Mesothelial cell of epicardium (in vitro differentiated cells): ENCODE measurements around the genes REEP2, EGR1 and MATR3.

GRCh38 chr5:136182079-136182489, 10.9 kb downstream of the SMIM32 start:
- PRO-cap: no peak

DNA sequence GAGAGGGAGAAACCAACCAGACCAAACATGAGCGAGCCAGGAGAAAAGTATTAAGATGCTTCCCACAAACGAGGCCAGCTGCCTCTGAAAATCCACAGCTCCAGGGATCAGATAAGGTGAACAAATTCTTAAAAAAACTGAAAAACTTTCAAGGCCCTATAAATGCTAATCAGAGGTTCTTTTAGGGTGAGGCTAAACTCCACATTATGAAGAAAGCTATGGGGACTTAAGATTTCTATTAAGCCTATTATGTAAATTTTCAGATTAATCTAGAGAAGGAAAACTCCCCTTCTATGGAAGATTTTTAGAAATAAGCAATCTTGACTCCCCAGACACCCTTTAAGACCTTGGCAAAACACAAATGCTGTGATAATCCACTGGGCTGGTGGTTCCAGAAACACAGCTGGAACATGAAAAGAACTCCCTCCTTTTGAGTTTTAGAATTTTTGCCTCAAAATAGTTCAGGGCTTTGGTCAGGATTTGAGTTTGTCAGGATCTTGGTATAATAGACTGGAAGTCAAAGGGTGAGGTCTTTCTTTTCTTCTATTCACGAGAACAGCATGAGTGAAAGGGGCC, 238.1 kb downstream of the SPOCK1 start:
- PRO-cap: no peak

GRCh38 chr5:137750208-137751048, 3.7 kb downstream of the HNRNPA0 start:
- PRO-cap: no peak

DNA sequence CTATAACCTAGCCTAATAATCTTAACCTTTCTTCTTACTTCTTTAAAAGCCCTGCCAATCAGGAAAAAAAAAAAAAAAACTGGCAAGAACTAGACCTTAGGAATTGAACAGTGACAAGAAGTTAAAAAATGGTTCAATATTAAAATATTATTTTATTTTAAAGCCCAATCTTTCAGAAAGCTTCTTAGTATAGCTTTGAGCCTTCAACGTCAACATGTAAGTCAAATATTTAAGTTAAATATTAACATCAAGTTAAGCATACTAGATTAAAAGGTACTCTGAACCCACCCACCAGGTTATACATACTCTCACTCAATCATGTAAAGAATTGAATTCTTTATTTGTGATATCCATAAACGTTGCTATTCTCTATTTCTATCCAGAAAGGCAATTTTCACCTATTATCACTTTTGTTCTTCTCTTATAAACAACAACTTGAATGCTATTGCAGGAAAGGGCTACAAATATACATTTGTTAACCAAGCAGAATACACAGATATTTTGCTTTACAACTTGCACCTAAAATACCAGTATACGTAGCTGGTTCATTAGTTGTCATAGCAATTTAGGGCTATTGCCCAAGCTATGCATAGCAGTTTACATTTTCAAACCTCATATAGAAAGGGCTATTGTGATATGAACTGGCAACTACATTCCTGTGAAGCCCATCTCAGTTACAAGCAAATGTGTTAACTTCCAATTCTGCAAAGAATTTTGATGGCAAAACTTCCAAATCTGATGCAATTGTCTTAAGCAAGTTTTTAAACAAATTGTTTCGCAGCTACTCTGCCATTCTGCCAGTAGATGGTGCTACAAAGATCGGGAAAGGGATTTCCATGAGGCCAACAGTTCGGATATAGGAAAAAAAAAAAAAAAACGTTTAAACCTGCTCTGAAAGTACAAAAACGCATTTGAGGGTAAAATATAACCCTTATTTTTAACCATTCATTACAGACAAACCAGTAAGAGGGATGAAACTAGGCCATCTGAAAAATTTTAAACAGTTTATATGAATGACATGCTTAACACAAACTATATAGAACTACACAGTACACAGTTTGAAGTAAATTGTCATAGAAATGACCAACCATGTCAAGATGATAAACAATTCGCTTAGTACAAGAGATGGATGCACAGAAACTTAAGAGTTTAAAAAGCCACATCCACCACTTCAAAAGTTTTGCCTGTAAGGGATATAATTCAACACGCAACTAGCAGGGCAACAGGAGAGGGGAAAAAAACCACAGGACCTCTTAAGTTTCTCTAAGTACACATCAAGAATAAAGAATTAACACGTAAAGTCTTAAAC, 2.5 kb downstream of the HNRNPA0 start:
- PRO-cap: no peak

DNA sequence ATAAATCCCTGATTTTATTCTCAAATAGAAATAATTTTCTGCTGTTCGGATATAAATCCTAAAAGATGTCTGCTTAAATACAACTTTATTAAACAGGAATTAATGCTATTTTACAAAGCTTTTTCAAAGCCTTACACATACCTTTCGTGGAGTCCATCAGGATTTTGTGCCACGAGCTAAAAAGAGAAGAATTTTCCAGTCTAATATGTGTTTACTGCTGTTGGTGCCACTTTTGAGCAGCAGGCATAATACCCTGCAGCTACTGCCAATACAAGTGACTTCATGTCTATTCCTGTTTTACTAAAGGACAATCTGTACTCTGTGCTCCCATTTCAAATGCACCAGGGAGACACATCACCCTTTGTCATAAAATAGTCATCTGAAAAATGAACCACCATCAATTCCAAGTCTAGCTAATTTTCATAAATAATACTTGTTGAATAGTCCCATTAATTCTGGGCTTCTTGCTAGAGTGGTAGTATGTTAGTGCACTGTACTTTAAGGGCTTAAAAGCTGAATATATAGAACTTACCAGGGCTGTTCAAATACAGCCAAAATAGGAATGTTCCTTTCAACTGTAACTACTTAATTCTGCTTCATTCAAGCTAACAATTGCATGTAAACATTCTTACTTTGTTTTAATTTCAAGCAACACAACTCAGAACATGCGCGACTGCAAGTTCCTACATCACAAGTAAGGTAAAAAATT, 8.9 kb upstream of the PKD2L2 start:
- PRO-cap: no peak

DNA sequence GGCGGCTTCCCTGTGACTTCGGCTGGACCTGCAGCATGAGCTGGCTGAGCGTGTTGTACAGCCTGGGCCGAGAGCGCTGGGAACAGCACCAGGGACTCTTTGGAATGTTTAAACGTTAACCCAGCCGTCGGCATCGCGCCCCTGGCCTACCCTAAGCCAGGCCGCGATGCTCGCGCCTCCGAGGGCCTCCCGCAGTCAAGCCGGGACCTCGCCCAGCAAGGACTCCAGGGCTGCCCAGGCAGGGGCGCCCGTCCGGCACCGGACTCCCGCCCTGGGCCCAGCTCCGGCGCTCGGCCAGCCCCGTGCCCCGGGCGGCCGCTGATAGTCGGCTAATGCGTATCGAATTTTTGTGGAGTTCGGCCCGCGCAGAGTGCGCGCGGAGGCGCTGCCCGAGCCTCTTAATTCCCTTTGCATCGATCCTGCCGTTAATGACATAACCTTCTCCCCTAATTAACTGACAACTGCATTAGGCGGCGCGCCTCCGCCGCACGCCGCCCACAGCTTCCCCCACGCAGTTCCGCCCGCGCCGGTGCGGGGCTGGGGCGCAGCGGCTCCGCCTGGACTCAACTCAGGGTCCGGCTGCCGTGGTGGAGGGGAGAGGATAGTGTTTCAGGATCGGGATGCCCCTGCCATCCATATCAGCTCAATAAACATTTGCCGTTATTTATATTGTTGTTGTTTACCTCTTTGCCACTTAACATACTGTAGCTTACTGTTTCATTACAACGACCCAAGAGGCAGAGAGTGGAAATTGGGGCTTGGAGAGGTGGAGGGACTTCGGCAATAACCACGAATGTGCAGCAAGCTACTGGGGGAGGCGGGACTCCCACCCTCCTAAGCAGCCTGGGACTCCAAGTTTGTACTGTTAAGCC, 28.8 kb upstream of the CDC23 start:
- PRO-cap: no peak

GRCh38 chr5:138438646-138439334, at the start of gene REEP2:
Gene REEP2, plus strand, starts transcription at chr5:138439057.
- PRO-cap: no peak

GRCh38 chr5:138465404-138466194, at the start of gene EGR1:
Gene EGR1, plus strand, starts transcription at chr5:138465479.
- PRO-cap: unidirectional peak, plus-strand start at chr5:138465480

DNA sequence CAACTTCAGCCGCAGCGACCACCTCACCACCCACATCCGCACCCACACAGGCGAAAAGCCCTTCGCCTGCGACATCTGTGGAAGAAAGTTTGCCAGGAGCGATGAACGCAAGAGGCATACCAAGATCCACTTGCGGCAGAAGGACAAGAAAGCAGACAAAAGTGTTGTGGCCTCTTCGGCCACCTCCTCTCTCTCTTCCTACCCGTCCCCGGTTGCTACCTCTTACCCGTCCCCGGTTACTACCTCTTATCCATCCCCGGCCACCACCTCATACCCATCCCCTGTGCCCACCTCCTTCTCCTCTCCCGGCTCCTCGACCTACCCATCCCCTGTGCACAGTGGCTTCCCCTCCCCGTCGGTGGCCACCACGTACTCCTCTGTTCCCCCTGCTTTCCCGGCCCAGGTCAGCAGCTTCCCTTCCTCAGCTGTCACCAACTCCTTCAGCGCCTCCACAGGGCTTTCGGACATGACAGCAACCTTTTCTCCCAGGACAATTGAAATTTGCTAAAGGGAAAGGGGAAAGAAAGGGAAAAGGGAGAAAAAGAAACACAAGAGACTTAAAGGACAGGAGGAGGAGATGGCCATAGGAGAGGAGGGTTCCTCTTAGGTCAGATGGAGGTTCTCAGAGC, 2.4 kb downstream of the EGR1 start:
- PRO-cap: no peak

DNA sequence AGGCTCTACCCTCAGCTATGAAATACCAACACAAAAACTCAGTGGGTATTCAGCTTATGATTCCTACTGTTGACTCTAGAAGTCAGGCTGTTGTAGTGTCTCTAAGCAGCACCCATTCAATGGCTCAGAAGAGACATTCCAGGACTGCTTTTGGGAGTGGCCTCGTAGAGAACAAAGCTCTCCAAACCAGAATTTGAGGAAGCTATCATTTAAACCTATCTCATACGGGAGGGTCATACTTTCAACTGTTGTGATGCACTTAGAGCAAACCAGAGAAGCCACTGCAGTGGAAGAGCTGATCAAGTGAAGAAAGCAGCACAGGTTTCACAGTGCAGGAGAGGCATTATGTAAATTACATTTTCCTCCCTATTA, 34.0 kb downstream of the ETF1 start:
- PRO-cap: no peak

DNA sequence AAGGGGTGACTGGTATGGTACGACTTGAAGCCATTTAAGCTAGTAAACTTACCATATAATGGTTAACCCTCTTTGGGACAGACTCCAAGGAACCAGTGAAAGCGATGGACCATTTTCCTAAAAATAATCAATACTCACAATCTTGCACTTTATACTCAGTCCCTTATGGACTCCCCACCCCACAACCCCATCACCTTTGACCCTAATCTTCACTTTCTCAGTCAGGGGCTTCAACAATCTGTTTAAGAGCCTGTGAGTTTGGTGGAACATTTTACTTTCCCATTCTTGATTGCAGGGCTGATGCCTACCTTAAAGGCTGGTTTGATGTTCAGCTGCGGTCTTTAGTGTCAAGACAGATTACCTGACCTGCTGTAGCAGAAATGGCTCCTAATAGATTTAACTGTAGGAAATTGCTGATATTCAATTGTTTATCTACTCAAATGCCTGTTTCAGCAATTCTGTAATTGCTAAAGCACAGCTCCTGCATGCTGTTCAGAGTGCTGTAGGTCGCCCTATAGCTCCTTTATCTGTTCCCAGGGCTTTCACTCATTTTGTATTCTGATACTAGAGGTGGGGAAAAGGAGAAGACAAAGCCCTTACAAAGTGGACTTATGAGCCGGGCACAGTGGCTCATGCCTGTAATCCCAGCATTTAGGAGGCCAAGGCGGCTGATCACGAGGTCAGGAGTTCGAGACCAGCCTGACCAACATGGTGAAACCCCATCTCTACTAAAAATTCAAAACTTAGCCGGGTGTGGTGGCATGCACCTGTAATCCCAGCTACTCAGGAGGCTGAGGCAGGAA, 8.6 kb upstream of the ETF1 start:
- PRO-cap: no peak

DNA sequence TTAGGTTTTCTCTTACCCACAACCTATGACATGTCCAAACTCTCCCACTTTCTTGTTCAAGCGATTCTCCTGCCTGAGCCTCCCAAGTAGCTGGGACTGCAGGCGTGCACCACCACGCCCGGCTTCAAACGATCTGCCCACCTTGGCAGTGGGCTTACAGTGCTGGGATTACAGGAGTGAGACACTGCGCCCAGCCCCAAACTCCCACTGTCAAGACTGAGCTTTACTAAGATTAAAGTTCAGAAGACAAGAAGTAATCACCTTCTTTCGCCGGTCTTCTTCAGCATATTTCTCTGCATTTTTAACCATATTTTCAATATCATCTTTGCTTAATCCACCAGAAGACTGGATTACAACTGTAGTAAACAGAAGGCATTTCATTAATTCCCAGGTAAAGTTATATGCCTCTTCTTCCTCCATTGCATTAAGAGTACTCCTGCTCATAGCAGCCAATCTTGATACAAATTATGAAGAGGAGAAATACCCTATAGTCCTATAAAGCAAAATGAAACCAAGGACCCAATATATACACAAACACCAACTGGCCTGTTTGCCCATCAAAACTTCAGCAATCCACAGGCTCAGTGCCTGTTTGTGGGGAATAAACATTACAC, 14.2 kb upstream of the ETF1 start:
- PRO-cap: no peak

GRCh38 chr5:138557755-138558754, 15.0 kb upstream of the ETF1 start:
- PRO-cap: no peak

GRCh38 chr5:138901416-138902263, 26.5 kb upstream of the LRRTM2 start:
- PRO-cap: no peak

- PRO-cap: no peak
These were observed 36.8 kb upstream of the LRRTM2 start for GRCh38 chr5:138911832-138912357.

DNA sequence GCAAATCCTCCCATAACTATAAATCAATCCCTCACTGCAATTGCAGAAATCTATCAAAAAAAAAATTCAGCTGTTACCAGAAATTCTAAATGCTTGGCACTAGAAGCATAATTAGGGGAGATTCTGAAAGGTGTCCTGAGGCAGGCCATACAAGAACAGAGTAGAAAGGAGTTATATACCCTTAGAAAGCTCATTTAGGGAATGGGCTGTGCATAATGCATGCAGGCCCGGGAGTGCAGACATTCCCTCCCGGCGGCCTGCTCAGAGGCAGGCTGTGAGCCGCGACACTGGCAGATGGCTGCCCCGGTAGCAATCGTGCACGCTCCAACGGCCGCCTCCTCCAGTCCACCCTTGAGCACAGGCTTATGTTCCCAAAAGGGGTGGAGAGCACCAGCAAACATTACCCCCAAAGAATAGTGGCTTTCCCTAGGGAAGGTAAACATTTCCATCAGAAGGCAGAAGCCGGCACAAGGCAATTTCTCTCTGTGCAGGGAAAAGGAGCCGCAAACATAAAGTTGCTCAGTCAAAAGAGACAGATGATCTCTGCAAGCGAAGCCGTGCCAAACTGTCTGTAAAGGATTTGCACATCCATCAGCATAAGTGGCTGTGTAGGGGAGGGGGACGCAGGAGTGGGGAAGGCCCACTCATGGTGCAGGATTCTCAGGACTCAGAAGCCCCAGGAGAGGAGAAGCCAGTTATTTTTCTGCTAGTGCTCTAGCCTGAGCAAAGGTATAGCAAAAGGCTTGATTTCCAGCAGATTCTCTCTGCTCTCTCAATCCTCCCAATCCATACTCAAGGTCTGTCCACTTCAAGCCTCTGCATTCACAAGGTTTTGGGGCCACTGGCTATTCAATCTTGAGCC, 92.5 kb downstream of the SIL1 start:
- PRO-cap: no peak

DNA sequence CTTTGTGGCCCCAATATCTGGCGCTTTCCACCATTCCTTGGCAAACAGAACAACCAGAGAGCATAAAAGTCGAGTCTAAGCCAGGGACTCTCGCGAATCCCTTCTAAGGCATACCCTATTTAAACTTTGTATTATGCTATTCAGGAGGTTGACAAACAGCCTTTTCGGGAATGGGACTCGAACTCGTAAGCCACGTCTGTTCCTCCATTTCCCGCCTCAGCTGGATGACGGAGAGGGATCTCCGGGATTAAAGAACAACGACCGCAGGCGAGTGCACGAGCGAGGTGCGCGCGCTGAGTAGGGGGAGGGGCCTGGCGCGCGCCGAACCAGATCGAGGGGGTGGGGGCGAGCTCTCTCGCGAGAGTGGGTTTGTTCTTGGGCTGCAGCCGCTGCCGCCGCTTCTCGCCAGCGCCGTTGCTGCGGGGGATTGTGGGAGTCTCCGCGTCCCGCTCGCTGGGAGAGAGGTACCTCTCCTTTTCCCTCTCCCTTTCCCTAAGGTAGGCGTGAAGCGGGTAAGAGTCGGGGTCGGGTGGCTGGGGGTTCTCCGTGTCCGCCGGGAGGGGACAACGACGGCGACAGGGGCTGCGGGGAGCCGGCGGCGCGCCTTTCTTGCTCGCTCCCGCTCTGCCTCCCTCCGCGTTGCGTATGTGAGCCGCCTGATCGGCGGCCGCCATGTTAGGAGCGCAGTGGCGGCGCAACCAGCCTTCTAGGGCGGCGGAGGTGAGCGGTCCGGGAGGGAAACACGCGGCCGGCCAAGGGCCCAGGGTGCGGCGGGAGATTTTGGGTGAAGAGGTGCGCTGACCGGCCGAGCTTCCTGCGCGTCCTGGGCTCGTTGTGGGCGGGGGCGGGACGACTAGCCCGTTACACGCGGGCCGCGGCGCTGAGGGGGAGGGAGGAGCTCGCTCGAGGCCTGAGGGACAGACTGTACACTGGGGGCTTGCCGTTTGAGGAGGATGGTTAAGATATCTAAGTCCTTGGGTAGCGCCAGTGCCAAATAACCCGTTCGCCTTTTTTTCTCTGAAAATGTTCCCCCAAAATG, at the start of gene MATR3:
TSS of gene MATR3 (plus strand) at position 432 of the 1,039 bp plus-strand sequence.
- PRO-cap: bidirectional peak, plus-strand start at position 411 of the sequence, minus-strand start at position 229 of the sequence; bidirectional peak, plus-strand start at position 657 of the sequence, minus-strand start at position 647 of the sequence; unidirectional peak, minus-strand start at position 836 of the sequence

DNA sequence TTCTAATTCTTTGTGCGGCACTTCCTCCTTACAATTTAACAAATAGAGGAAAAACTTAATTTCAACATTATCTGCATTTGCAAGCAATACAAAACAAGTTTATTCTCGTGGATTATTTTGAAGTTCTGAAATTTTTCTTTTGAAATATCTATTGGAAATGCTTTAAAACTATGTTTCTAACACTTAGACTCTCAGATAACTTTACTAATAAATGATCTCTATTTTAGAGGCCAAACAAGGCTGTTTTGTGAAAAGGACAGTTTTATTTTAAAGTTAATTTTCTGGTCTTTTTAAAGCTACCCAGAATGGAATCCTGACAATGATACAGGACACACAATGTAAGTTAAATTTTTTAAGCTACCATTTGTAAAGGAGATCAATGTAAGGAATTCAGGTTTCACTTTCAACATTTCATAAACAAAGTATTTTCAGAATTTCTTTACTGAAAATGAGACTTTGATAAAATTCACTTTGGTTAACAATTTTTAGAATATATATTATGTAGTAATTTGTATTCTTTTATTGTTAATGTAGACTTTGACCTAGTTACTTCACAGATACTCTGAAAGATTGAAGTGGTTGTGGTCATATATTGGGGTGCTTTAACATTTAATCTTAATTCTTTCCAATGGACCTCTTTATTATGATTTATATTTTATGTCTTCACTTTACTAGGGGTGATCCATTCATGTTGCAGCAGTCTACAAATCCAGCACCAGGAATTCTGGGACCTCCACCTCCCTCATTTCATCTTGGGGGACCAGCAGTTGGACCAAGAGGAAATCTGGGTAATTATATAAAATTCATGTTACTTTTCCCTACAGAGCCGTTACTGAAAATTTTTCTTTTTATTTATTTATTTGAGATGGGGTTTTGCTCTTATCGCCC, 22.1 kb downstream of the MATR3 start:
- PRO-cap: no peak

GRCh38 chr5:139340959-139341317, 716 bp upstream of the PAIP2 start:
- PRO-cap: no peak

DNA sequence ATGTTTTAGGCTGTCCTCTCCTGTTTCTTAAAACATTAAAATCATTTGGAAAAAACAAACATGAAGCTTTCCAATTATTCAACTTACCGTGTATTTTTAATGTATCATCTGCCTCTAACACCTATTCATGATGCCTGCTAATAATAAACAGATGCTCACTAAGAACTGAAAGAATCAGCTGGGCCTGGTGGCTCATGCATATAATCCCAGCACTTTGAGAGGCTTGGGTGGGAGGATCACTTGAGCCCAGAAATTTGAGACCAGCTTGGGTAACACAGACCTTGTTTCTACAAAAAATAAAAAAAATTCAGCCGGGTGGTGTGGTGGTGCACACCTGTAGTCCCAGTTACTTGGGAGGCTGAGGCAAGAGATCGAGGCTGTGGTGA, 19.8 kb downstream of the SLC23A1 start:
- PRO-cap: no peak